Spinal cord (tissue), 3 donors: ENCODE data around the genes RPS6KA2 and UNC93A.

DNA sequence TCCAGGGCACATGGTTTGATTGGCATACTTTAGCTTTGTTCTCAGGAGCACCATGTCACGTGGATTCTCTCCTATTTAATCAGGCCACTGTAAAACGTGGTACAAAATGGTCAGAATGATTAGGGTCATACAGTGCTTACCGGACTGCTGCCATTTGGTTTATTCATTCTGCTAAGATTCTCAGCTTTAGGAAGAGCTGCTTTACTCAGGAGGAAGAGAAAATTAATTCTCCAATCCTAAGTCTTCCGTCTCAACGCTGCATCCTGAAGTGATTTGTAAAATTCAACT lies 543.6 kb downstream of the QKI start:
- PRO-cap: no peak
- RAMPAGE, long total RNA: no peak

DNA sequence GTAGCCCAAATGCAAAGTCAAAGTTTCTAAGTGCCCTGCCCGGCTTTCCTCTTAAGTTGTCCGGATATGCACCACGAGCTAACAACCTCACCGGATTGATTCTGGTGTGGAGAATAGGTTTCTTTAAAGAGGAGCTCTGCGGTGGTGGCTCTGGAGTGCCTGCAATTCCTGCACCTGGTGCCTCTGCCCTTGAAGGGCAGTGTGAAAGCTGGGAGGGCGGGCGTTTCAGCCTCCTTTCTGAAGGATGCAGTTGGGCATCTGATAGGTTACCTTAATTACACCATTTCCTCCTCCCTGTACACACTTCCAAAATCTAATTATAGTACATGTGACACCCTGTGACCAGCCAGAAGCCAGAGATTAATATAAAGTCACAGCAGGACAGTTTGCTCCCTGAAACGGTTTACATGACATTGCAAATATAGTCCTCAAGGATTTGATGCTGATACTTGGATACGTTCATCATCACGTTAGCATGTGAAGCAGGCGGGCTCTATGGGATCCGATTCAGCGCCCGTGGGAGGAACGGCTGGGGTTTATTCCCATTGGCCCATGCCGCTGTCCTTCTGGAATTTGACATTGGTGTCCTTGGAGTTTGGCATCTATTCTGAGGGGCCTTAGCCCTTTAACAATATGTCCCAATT lies 548.1 kb downstream of the QKI start:
- PRO-cap: no peak
- RAMPAGE, long total RNA: no peak

GRCh38 chr6:164337483-164338675 lies 923.4 kb downstream of the QKI start:
- PRO-cap: no peak
- RAMPAGE, long total RNA: no peak

- PRO-cap: no peak
- RAMPAGE, long total RNA: no peak
Observed at GRCh38 chr6:164827396-164828003, 481.9 kb downstream of the C6orf118 start.

- PRO-cap: no peak
- RAMPAGE, long total RNA: no peak
Observed at GRCh38 chr6:165661843-165662118, 1.3 kb downstream of the PDE10A start.

DNA sequence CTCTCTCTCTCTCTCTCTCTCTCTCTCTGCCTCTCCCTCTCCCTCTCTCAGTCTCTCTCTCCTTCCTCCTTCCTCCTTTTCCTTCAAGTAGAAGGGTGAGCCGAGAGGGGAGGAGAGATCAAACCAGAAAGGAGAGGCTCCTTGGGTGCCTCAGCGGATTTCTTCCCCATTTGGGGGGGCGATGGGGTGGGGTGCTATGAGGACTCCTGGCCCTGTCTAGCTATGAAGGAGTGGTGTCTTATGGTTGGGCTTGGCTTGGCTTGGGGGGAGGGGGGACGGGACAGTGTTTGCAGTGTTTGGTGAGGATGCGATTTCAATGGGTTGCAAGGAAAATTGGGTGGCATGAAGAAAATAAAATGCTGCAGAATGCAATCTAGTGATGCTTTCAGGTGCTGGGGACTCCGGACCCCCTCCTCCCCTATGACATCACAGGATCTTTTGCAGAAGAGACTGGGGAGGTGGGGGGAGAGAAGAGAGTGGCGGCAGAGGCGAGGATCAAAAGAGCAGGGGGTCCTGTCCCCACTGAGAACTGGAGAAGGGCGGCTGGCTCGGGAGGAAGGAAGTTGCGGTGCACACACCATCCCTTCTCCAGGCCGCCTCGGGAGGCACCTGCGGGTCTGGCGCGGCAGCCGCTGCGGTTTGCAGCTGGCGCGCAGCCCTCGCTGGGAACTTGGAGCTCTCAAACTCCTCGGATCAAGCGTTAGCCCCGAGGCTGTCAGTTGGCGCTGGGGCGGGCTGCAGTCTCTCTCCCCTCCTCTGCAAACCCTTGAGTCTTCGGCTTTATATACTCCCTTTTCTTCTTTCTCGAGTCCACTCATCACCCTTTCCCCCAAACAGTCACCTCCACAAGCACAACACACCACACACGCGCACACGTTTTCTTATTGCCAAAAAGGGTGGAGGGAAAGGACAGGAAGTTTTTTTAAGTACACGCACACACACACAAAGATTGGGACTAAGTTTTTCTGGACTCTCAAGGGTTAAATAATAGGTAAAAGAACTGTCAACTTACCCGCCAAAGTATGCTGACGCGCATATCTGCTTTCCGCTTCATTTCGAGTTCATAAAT lies 180.8 kb downstream of the TBXT start:
- PRO-cap: no peak
- RAMPAGE, long total RNA: no peak

GRCh38 chr6:166339728-166340357 lies 2.5 kb downstream of the SFT2D1 start:
- PRO-cap: no peak
- RAMPAGE, long total RNA: no peak

GRCh38 chr6:166351818-166352538 lies 9.6 kb upstream of the SFT2D1 start:
- PRO-cap: no peak
- RAMPAGE, long total RNA: no peak

GRCh38 chr6:166383050-166384233 lies 702 bp upstream of the MPC1 start:
- PRO-cap: no peak
- RAMPAGE, long total RNA: no peak

DNA sequence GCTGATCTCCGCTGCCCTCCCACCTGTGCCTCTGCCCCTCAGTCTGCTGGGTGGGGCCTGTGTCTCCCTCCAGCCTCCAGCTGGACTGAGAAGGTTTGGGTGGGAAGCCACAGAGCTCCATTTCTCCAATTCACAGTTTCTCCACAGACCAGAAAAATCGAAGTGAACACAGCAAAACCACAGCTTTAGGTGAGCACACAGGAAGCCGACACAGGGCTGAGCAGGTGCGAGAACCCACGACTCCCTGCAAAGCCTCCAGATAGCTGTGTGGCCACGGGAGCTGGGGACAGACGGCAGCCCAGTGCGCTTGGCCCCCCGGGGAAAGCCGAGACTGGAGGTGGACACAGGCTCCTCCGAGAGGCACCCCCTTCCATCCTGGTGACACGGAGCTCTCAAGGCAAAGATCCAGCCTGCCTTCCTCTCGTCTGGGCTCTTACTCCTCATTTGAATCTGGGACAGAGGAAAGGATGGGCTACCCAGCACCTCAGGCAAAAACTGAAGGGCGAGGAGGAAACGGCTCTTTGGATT lies 29.0 kb upstream of the MPC1 start:
- PRO-cap: no peak
- RAMPAGE, long total RNA: no peak

DNA sequence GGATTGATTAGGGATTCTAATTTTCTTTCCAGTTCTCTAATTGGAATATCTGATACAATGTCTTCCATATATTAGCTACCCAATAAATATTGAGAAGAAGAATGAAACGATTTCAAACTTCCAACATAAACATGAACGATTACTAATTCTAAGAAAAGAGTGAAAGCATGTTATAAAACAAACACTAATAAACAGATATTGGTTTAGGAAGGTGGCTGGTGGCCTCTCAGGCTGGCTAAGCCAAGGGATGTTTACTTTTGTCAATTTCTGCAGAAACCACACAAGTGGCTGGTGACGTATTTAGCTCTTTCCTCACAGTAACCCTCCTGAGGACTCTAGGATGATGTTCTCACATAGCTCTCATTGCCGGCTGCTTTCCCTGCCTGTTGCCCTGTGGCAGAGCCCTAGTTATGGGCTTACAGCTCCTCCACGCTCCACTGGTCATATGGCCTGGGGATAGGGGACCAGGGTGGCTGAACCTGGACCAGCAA lies 14.2 kb downstream of the RAMACL start:
- PRO-cap: no peak
- RAMPAGE, long total RNA: no peak

GRCh38 chr6:166587905-166588573 lies 1.6 kb upstream of the RAMACL start:
- PRO-cap: no peak
- RAMPAGE, long total RNA: no peak

- PRO-cap: no peak
- RAMPAGE, long total RNA: no peak
Observed at GRCh38 chr6:166619929-166620501, 7.0 kb downstream of the RPS6KA2 start.

DNA sequence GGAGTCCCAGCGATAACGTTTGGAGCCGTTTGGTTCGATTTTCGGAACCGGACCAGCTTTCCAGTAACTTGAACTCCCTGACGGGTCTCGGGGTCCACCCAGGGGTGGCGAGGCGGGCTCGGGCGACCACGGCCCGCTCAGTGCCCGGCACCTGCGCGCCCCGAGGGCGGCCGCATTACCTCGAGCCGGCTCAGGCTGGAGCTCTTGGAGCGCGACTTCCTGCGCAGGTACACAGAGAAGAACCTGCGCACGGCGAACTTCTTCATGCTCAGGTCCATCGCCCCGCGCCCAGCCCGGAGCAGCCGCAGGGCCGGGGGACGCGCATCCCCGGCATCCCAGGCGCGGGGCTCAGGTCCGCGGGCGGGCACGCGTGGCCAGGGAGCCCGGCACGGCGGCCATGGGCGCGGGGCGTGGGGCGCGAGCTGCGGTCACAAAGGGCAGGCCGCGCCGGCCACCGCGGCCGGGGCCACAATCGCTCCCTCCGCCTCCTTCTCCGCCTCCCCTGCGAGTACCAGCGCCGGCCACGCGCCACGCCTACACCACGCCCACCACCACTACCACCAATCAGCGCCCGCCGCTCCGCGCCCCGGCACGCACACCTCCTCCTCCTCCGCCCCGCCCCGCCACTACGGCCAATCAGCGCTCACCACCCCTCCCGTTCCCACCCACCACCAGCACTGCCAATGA lies at the start of gene RPS6KA2:
TSS of gene RPS6KA2 (minus strand) at position 510 of the 687 bp plus-strand sequence.
- PRO-cap: unidirectional peak, minus-strand start at position 510 of the sequence
- RAMPAGE, long total RNA: no peak

DNA sequence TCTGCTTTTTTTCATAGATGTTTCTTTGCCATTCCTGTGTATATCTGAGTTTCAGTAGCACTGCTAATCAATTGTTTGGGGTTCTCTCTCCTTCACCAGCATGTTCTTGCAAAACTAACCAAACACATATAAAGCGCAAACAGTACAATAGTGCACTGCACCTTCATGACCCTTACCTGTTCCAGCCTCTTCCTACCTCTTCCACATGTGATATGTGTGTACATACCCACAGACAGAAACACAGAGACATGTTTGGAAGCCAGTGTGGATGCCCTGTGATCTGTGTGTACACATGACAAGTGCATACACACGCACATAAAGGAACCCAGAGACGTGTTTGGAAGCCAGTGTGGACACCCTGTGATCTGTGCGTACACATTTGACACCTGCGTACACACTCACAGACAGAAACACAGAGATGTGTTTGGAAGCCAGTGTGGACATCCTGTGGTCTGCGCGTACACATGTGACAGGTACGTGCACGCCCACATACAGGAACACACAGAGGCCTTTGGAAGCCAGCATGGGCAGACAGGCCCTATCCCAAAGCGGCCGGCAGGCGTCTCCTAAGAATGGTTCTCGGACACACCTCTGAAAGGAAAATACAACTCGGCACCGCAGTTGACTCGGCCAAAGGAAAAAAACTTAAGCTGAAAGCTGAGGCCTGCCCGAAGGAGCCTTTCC lies 1.7 kb upstream of the CEP43 start:
- PRO-cap: no peak
- RAMPAGE, long total RNA: no peak

- PRO-cap: no peak
- RAMPAGE, long total RNA: no peak
Observed at GRCh38 chr6:167094846-167095341, 28.0 kb upstream of the CCR6 start.

GRCh38 chr6:167268589-167269461 lies 22.3 kb upstream of the UNC93A start:
- PRO-cap: no peak
- RAMPAGE, long total RNA: no peak

GRCh38 chr6:167290936-167291629 lies at the start of gene UNC93A:
Gene UNC93A, plus strand, starts transcription at chr6:167291315.
- PRO-cap: no peak
- RAMPAGE, long total RNA: no peak

DNA sequence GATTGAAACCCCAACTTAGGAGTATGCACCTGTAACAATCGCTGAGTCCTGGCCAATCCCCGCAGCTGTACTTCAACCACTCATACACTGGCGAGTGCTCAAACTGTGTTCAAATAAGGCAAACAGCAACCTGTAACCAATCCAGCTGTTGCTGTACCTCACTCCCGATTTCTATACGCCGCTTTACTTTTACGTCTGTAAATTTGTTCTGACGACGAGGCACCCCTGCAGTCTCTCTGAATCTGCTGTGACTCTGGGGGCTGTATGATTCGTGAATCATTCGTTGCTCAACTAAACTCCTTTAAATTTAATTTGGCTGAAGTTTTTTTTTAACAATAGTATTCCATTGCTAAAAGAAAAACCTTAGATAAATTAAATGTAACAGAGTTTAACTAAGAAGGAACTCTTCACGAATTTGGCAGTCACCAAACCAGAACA lies 6.8 kb downstream of the TTLL2 start:
- PRO-cap: no peak
- RAMPAGE, long total RNA: no peak

GRCh38 chr6:167349847-167350288 lies 25.0 kb downstream of the TTLL2 start:
- PRO-cap: no peak
- RAMPAGE, long total RNA: no peak